GM23248 (cell line): ENCODE measurements around the gene RNF145.

GRCh38 chr5:159021414-159022735 lies 77.8 kb downstream of the EBF1 start:
- RAMPAGE, long total RNA, result no peak

GRCh38 chr5:159061095-159062107 lies 38.3 kb downstream of the EBF1 start:
- RAMPAGE, long total RNA, result no peak

DNA sequence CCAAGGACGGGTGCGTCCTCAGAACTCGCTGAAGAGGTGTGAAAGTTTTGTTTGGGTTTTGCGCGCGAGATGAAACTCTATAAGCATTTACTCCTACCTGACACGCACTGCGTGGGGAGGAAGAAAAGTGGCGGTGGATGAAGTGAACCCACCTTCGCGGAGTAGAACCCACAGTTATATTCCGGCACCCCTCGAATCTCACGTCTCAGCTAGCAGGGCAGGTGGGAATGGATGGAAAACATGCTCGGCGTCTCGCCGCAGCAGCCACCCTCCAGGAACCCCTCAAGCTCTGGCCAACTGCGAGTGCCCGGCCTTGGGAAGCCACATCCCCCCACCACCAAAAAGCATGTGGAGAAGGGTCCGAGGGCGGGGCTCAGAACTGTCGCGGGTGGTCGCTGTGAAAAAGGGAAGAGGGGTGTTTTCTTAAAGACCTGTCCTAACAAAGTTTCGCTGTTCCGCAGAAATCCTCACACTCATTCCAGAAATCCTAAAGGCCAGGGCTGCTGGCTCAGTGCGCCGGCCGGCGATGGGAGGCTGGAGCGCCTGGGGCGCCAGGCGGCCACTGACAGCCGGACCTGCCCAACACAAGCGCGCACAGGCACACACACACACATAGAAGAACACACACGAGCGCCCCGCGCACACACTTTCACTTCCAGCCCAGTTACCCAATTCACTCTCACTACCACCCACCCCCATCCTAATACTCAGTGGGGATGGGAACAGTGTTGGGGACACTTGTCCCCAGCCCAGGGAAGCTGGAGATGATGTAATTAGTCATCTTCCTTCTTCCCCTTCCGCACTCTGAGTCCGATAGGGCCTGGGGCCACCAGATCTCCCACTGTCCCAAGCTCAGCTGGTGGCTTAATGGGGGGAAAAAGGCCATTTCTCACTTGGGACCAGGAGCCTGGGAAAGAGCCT lies 2.1 kb downstream of the EBF1 start:
- RAMPAGE, long total RNA, result no peak

DNA sequence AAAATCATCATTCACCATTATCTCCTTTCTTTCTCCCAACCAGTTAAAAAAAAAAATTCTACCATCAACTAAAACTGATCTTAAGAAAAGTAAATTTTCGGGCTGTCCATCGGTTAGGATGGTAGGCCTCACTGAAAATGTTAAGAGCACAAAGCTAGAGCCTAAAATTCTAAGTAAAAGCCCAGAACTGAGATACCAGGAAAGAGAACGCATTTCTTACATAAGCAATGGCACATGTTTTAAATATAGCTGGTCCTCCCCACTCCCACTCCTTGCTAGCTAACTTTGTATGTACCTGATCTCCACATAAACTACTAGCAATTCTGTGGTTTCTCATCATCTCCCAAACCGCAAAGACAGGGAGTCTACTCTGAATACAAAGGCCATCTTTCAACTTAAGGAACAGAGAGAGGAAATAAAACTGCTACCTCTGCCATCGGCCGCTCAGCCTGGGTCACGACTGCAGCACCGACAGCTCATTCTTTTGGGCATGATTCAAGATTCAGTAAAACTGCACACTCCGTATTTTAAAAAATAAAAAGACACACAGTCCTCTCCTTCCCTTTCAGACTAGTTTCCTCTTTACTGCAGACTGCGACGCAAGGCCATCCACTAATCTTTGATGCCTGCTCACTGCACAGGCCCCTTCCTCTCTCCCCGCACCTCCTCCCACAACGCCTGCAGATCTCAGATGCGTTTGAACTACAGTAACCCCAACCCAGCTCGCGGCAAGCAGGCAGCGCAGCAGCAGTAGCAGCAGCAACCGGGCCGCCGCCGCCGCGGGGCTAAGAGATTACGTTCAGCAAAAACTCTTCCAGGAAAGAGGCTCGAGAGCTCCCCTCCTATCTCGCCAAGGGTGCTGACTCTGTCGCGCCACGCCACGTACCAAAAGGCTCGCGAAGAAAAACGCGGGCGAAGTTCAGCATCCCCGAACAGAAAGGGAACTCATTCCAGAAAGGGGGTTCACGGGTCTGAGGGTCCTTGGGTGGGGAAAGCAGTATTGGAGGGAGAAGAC lies 1.6 kb downstream of the RNF145 start:
- RAMPAGE, long total RNA, result no peak

DNA sequence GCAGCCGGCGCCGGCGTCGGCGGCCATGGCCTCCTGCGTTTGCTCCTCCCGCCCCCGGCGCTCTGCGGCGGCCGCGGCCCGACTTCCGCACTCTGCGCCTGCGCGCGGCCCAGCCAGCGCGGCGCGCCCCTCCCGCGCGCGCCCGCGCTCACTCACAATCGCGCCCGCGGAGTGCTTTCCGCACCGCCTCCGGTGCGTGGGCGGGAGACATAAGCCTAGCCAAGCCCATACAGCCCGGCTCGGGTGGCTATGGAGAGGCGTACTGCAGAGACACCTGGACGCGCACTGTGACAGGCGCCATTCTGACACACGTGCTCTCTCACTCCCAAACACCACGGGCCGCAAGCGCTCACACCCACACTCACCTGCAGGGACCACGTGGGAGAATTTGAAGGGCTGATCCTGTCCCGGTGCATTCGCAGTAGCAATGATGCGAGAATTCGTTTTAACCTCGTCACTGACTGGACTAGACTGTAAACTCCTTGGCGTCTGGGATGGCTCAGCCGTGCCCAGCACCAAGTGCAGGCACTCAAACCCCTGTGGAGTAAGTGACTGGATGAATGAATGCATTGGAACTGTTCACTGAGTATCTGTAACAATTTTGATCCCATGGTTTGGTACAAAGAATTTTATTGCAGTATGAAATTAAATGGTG lies at the start of gene RNF145:
TSS of gene RNF145 (minus strand) at position 66 of the 655 bp plus-strand sequence.
- RAMPAGE, long total RNA, result no peak

- RAMPAGE, long total RNA, result no peak
Observed at GRCh38 chr5:159773019-159773799, 143.1 kb upstream of the ADRA1B start.

GRCh38 chr5:159865862-159866510 lies 50.3 kb upstream of the ADRA1B start:
- RAMPAGE, long total RNA, result no peak

GRCh38 chr5:160064435-160064895 lies 54.8 kb downstream of the PWWP2A start:
- RAMPAGE, long total RNA, result no peak

DNA sequence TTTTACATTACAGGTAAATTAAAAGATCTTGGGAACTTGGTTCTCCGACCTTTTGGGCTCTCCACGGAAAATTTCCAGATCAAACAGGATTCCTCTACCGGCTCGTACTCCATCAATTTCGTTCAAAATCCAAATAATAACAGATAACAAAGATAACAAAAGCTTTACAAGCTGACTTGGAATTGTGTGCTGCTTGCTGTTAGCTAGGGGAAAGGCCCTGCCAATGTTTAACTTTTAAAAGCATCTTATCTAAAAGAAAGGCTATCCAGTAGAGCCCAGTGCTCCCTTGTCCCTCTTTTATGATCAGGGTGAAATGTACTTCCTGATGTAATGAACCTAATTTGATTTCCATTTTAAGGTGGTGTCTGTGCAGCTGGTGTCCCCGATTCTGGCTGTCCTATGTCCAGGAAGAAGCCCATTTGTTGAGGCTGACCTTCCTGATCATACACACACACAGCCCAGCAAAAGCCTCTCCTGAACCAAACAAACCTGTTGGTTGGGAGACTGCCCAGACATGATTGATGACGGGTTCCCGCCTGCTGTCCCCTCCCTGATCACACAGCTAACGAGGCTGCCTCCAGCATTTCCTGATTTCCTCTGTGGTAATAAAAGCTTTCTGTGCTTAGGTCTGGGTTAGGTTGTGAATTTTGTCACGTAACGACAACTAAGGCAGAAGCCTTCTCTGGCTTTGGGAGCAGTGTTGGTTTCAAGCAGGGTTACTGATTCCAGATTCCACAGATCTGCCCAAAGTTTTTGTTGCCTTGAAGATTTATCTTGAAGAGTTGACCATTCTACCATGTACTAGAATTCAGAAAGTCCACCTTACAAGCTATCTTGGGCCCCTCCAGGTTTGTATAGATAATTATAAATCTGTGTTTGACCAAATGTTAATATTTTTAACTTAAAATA lies 54.1 kb downstream of the PWWP2A start:
- RAMPAGE, long total RNA, result no peak

DNA sequence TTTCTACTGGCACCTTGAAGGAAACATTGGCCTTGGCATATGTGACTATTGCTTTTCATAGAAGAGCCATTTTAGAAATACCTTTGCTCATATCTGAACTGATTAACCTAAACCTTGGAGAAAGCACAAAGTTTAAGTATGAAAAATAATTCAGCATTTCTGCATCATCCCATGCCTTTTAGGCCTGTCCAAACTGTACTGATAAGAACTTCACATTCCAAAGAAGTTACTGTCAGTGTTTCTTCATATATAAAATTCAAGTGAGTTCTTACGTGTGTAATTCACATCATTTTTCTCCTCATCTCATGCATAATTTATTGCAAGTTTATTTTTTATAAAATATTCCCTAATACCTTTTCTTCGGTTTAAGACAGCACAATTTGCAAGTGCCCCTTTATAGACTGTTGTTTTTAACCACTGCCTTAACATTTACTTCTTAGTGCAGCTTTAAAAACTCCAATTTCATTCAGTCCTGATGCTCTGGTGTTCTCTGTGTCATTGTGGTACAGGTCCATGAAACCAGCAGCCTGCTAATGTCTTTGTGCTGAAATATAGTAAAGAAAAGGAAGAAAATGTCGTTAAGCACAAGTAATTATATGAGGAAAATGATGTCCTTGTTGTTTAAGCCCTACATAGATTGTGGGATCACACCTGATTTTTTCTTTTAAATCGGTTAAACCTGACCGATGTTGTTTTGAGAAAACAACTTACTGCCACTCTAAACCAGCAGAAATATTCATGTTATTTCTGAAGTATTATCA lies 41.4 kb downstream of the PWWP2A start:
- RAMPAGE, long total RNA, result no peak

- RAMPAGE, long total RNA, result no peak
Observed at GRCh38 chr5:160293789-160294273, 18.5 kb downstream of the CCNJL start.

- RAMPAGE, long total RNA, result no peak
Observed at GRCh38 chr5:160311429-160311752, 973 bp downstream of the CCNJL start.

DNA sequence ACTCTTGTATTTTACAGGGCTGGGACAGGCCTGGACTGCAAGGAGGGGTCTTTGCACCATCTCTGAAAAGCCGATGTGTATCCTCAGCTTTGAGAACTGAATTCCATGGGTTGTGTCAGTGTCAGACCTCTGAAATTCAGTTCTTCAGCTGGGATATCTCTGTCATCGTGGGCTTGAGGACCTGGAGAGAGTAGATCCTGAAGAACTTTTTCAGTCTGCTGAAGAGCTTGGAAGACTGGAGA lies 63.5 kb downstream of the PTTG1 start:
- RAMPAGE, long total RNA, result no peak

DNA sequence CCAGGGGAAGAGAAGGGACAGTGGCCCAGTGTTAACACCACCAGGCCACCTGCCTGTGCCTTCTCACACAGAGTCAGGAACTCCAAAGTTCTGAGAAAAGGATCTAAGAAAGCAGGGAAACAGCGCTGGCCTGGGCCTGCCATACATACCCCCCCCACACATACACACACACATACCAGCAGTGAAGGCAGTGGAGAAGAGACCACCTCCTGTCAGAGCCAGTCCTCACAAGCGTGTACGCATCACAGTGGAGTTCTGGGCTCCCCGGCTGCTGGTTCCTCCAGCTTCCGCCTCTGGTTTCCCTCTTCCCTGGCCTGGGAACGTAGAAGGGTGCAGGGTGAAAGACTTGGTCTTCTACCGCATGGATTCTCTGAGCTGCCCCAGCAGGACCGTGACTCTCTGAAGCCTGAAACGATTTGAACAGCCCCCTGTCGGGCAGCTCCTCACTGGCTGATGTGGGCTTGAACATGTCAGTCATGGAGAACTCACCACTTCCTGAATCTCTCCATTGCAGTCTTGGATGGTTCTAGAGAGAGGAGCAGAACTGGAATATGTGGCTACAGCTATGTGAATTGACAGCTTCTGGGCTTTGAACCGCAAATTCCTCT lies 84.2 kb downstream of the PTTG1 start:
- RAMPAGE, long total RNA, result no peak

- RAMPAGE, long total RNA, result no peak
Observed at GRCh38 chr5:160615218-160615776, 193.6 kb downstream of the PTTG1 start.

DNA sequence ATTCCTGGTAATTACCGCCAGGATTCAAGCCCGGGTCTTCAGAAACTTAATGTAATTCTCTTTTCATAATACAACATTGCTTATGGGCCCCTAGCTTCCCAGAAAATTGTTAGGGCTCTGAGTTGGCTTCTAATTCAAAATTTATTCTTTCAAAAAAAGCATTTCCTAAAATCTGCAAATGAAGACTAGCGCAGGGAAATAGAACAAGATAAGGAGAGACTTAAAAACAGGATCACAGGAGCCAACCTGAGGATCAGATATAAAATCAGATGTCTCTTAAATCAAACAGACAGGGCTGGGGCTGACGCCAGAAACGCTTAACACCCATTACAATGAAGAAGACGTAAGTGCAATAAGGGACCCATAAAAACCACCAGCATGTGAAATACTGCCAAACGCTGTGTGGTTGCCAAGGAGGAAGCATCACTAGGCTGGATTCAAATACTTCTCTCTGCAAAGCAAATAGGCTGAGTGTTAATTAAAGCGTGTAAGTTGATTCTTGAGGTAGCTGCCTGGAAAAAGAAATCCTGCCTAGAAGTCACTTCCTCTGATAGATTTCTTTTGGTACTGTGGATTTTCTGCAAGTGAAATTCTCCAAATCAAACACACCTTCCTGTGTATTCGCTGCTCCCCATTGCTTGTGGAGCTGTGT lies 74.4 kb upstream of the ATP10B start:
- RAMPAGE, long total RNA, result no peak

- RAMPAGE, long total RNA, result no peak
Observed at GRCh38 chr5:163446900-163447606, 9.7 kb downstream of the CCNG1 start.

DNA sequence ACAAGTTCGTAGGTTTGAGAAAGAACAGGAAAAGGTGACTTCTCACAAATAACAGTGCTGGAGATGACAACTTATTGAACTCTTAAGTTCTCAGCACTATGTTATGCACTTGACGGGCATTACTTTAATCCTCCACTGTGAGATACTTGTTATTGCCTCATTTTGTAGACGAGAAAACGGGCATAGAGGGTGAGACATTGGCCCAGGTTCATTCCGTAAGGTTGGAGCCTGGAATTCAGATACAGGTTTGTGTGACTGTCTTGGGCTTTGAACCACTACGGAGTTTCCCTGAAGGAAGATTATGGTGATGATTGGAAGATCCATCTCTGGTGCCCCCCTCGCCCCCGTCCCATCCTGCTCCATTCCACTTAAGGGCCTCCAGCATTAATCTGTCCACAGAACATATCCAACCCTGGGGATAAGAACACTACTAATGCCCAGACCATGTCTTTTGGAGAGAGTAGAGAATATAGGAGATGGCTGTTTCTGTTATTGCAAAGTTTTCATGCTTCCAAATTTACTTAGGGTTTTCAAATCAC lies 756 bp downstream of the MAT2B start:
- RAMPAGE, long total RNA, result no peak

DNA sequence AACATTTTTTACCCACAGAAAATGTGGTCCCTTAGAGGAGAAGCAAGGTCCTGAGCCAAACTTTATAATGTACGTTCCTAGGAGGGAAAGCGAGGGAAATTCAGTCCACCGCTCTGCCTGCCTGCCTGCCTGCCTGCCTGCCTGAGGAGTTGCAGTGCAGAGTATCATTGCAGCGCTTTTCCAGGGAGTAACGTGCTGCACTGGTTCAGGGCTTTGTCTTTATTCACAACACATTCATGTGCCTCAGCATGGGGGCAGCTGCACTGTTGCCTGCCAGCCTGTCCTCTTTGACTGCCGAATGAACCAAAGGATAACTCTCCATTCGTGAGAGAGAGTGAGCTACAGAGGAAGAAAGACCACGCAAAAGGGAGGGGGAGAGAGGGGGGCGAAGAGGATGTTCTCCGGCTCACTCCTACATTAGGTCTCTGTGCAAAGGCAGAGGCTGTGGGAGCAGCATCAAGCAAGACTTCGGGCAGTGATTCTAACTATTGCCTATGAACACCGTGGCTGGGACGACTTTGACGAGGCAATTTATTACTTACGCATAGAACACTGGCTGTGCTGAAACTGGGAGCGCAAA lies 791.2 kb downstream of the MAT2B start:
- RAMPAGE, long total RNA, result no peak

GRCh38 chr5:168590750-168591007 lies 11.5 kb upstream of the PANK3 start:
- RAMPAGE, long total RNA, result no peak